Vein endothelial cell (primary cell): ENCODE measurements around a stretch of chr14.

GRCh38 chr14:49769049-49769571 lies 1.2 kb downstream of the KLHDC2 start:
- CAGE, long polyA plus RNA = no peak

DNA sequence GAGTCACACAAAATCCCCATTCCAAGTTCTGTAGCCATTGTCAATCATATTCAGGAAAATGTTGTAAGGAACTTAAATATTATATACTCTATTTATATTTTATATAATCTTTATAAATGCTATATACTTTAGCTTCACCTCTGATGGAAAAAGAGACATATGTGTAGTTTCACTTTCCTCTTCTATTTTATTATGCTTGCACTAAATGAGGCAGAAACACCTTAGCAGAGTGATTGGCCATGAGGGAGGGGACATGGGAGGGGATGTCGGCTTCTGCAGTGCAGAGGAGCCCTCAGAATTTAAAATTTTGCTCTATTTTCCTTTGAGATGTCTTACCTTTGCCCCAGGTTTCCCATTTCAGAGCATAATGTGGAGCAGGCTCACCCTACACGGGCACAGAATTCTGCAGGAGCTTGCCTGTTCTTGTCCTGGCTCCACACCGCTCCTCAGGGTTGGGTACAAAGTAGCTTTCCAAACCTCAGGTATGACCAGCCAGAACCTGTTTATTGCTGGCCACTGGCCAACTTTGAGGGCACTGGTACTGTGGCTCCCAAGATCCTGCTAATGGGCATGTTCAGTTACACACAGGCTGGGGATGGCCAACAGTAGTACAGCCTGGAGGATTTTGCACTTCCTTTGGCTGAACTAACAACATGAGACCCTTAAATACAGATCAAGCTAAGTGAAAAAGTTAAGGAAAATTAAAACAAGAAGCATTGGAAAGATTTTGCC lies 57.9 kb downstream of the ARF6 start:
- CAGE, long polyA plus RNA = no peak

DNA sequence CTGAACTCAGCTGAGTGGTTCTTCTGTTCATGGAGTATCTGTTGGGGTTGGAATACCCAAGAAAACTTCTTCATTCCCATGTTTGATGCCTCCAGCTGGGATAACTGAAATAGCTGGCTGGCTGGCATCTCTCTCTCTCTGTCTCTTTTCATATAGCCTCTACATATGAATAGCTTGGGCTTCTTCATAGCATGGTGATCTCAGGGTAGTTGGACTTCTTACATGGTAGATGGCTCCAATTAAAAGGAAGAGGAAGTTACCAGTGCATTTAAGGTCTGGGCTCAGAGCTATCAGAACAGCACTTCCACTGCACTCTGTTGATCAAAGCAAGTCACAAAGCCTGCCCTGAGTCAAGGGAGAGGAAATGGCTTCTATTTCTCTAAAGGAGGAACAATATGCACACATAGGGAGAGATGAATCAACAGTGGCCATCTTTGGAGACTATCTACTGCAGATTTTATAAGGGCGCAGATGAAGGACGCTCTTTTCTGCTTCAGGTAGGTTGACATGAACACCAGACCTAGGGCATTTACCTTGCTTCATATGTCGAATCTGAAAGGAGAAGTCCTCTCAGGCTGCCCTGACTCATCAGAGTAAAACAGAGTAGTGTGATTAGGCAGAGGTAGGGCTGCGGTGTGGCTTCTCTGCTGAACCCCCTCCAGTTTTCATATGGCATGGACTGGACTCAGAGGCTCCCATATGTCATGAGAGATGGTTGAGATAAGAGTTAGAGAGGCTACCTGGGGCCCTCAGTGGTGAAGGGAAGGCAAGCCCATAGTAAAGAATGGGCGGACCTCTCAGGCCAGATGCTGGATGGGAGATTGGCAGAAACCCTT lies 84.2 kb downstream of the ARF6 start:
- CAGE, long polyA plus RNA = no peak

DNA sequence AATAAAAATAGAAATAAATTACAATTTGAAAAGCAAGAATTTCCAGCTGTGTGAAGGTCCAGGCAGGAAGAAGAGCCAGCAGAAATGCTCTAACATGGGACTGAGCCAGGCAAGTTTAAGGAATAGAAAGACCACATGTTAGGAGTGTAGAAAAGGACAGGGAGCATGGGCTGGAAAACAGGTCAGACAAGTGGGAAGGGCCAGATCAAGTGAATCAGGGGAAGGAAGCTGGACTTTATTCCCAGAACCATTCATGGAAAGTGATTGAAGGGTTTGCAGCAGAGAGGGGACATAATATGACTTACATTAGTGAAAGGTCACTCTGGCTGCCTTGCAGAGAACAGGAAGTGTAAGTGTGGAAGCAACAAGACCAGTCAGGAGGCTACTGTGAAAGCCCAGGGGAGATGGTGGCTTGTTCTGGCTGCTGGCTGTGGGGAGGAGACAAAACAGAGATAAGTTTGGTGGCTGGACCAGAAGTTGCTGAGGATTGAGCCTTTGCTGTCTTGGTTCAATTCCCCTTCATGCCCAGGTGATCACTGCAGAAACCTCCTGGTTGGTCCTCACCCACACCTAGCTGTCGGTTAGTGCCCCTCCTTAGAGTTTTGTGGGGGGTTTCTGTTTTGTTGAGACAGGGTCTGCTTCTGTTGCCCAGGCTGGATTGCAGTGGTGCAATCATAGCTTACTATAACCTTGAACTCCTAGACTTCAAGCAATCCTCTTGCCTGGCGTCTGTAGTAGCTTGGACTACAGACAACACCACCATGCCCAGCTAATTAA lies 69.0 kb downstream of the VCPKMT start:
- CAGE, long polyA plus RNA = no peak

- CAGE, long polyA plus RNA = no peak
These were observed 9.4 kb upstream of the SAV1 start for GRCh38 chr14:50677423-50677952.

DNA sequence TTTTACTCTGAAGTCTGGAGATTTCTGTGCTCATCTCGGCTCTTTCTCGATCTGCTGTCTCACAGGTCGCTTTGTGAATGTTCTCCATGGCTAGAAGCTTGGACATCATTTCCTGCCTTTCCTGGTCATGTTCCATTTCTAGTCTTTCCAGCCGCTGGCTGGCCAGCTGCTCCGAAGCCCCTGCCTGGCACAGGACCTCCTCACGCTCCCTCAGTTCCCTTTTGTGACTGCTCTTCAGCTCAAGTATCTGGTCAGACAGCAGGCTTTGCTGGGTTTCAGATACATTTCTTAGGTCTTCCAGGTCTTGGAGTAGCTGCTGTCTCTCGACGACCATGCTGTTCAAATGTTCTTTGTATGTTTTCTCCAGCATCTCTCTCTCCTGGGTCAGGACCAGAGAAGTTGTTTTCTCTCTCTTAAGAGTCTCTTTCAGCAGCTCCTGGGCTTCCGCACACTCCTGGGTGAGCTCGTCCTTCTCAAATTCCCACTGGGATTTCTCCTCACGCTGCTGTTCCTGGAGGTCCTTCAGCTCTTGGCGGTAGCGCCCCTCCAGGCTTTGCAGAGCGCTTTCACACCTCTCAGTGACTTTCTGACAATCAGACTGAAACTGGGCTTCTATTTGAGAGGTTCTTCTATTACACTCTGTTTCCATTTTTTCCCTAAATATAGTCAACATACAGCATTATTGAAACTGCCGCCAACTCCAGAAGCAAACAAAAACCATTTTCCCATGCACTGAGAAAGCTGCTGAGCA lies 72.8 kb downstream of the NIN start:
- CAGE, long polyA plus RNA = no peak

DNA sequence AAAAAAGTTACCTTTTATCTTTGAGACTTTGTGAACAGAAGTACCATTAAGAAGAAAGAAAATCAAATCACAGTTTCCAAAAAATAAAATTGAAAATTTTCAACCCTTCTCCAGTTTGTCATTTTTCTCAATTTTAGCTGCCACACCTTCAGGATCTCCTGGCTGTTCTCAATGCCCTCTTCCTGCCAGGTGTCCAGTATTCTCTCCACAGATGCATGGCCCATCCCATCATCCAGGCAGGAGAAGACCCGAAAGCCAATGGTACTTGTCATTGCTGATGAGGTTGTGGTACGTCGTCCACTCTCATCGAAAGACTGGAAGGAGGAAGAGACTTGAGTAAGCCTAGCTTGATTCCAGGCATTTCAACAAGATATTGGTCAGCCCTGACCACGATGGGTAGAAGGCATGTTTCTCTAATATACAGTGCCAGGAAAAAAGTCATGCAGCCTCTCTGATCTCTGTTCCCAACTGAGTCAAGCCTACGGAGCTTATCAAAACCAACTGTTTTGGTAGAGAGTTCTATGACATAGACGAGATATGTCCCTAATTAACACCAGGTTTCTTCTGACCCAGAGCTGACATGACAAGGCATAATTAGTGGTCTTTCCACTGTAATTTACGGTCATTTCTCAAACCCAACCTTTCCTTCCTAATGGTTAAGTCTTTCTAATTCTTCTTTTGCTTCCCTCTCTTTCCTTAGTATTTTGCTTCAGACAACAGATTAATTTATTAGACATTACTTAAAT lies 58.6 kb downstream of the NIN start:
- CAGE, long polyA plus RNA = no peak

DNA sequence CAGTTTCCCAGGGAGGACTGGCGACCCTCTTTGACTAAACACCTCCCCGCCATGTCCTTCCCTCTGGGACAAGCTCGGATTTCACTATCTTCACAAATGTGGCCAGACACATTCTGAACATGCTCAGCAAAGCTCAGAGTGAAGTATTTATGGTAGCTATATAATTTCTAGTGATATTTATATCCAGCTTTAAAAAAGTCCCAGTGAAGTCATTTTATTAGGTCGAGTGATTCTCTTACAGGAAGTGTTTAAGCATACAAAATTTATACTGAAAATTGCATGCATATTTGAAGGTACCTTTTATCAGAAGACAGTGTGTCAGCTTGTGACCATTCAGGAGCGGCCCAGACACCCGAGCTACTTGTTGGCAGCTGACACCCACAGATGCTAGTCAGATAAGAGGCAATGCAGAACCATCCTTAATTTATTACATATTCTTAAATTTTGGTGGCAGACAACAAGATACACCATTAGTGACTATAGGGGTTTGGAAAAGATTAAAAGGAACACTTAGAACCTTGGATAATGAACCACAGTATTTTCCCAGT lies 36.7 kb downstream of the NIN start:
- CAGE, long polyA plus RNA = no peak

DNA sequence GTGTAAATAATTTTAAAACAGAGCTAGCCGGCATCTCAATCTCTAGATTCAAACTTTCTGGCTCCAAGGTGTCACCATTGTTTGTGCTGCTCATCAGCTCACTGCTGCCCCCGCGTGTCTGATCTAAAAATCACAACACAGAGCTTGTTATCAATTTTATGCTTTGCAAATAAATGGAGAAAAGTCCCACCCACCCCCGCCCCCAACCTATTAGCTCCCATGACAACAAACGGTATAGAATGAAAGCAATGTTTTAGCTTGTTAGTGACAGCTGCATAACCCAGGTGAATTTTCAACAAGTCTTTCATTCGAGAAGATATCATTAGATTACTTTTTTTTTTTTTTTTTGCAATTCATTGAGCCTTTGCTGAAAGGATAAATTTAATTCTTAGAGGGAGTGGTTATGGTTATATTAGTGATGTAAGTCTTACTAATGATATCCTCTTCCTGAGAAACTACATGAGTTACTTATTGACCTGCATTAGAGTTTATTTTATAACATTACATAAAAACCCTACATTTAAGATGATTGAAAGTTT lies 11.2 kb upstream of the ABHD12B start:
- CAGE, long polyA plus RNA = no peak

GRCh38 chr14:51095849-51096519 lies 1.1 kb upstream of the TRIM9 start:
- CAGE, long polyA plus RNA = no peak

GRCh38 chr14:51337261-51337756 lies 97.3 kb downstream of the TMX1 start:
- CAGE, long polyA plus RNA = no peak

DNA sequence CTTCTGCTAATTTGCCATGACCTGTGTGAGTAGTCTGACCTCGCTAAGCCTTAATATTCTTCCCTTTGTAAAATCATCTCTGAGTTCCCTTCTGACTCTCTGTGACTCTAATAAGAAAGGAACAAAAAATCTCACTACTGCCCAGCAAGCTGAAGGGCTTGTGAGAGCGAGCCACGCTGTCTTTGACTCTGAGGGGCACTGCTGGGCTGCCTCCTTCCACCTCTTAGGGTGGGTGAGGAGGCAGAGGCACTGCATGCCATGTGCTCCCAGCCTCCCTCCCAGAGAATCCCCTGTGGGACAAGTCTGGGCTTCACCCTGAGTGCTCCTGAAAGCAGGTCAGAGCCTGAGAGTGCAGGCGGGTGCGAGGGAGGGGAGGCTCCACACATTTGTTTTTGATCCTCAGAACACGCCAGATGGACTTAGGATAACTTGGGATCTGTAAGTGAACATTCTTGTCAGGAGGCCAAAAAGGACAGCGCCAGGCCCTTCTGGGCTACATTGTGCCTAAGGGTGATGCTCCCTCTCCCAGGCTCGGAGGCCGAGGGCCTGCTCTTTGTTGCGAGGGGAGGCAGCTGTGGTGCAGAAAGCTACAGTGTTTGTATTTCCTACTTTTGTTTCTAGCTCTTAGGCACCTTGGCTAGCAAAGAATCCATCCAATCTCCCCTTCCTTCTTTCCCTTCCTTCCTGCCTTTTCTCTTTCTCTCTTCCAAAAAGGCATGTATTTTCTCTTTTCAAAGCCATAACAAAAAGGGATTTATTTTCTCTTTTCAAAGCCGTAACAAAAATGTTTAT lies 155.4 kb downstream of the TMX1 start:
- CAGE, long polyA plus RNA = no peak

DNA sequence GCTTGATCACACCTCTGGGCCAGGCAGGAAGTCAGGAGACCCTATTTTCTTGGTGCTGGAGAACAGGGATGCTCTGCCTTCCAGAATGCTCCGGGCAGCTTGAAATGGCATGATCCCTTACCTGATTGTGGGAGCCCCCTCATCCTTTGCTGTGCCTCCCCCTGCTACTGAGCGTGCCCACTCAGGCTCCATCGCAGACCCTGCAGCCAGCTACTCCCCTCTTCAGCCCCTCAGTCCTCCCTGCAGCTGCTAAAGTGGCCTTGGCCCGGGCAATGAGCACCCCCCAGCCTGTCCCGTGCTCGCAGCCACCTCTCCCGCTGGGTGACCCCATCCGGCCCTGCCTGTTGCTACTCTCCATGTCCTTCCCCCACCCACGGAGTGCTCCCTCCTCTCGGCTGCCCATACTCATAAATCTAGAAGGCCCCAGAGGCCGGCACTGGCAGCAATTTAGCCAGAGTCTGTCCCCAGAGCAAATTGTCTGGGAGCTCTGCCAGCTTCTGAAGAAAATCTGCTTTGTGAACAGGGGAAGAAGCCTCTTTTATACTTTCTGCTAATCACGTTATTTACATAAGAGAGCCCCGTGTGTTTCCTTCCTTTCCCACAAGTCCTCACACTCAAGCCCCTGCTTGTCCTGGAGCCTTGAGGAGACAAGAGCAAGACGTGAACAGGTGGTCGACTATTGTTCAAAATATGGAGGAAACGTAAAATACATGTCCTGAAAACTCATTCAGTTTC lies 143.7 kb upstream of the FRMD6 start:
- CAGE, long polyA plus RNA = no peak

GRCh38 chr14:51575818-51576566 lies 75.7 kb upstream of the FRMD6 start:
- CAGE, long polyA plus RNA = no peak

DNA sequence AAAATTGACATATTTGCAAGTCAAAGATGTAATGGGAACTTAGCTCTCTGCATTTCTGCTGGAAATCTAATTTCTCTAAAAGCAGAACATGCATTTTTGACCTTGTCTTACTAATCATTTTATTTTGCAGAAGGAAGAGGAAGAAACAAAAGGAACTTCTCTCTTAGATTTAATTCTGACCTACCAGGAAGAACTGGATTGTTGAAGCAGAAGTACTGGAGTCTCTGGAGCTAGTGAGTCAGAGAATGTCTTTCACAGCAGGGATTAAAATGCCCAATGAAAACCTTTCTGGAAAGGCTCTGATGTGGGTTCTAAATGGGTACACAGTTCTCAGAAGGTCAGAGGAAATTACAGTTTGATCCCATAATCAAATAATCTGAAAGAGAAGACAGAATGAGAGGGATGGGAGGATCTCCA lies 70.8 kb upstream of the GNG2 start:
- CAGE, long polyA plus RNA = no peak

DNA sequence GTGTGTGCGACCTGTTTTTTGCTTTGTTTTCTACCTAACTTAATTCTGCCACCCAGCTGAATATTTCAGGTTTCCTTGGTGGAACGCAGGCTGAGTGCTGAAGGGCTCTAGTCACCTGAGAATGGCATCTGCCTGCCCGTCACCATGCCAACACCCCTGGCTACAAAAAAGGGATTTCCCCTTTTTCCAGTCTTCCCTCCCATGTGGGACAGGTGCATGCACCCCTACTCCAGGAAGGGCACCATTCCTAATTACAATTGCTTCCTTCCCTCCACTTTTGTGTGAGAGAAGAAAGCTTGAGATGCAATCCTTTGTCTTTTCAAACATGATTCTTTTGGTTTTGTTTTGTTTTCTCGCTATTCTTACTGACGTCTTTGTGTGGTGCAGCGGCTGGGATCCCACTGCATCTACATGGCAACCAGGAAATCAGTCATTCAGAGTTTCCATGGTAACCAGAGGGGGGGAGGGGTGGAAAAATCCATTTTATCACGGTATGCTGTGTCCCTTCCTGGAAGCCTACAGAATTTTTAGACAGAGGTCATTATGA lies 13.8 kb upstream of the GNG2 start:
- CAGE, long polyA plus RNA = no peak

GRCh38 chr14:52313273-52313970 lies 690 bp upstream of the PTGER2 start:
- CAGE, long polyA plus RNA = no peak

- CAGE, long polyA plus RNA = no peak
These were observed 85.6 kb downstream of the PTGER2 start for GRCh38 chr14:52399575-52400247.

DNA sequence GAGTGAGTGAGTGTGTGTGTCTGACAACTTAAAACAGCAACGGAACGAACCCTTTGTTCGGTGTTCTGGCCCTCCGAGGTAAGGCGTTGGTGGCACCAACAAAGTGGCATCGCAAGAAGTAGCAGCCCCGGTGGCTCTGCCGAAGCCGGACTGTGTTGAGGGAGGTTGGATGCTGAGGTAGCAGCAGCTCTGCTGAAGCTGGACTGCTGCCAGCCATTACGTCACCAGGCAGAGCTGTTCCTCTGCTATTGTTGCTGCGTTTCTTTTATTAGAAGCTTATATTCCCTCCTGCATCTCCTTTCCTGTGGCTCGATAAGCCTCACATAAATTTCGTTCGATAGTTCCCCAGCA lies 1.1 kb downstream of the GPR137C start:
- CAGE, long polyA plus RNA = no peak

DNA sequence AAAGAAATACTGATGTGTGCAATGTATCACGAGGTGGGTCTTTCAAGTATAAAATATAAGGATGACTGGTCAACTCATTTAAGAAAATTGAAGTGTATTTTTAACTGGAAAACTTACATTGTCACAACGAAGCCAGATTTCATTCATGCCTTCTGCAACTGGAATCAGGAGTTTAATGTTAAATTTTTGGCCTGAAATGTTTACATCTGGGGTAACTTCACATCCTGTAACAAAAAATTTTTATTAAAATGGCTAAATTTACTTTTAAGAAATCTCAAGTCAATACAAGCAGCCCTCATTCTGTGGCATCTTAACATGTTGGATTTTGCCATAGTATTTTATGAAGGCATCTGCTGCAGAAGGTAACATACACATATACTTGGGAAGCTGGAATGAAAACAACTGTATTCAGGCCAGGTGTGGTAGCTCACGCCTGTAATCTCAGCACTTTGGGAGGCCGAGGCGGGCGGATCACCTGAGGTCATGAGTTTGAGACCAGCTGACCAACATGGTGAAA lies 73.3 kb upstream of the GNPNAT1 start:
- CAGE, long polyA plus RNA = no peak